ENCODE measurements around the gene GLI3.

DNA sequence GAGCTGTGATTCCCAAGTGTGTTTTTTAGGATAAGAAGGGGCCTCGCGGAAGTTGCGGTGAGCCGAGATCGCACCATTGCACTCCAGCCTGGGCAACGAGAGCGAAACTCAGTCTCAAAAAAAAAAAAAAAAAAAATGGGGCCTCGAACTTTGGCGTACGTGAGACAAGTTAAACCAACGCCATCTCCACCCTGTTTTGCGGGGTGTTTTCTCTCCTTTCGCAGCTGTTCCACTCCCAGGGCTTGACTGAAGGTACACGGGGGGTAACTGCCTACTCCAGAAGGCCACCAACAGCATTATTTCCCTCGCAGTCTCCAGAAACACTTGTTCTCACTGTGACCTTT is 1.1 kb upstream of the CDK13 start:
- RAMPAGE, long total RNA, result no peak
- RRBS, result no CpG with 5 or more reads among the region's 15 CpGs

DNA sequence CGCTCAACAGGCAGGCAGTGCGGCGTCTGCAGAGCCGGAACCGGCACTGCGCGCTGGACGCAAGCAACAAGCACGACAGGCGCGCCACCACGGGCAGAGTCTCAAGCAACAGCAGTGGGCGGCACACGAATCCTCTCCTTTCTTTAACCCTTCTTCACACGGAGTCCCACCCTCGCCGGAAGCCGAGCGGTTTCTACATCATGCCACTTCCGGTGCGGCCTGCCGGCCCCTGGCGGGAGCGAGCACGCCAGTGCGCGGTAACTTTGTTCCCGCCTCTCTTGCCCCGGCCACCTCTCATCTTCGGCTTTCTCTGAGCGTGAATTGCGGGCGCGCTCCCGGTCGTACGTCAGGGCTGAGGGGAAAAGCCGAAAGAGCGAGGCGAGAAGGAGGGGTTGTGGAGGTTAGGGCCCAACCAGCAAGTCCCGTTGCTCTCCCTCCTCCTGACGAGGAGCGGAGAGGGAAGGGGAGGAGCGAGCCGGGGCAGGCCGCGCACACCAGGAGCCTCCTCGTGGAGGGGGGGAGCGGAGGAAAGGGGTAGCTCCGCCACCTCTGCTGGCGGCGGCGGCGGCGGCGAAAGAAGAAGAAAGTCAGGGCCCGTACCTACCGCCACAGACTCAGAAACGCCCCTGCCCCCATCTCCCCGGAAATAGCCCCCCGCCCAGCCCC is 619 bp upstream of the CDK13 start:
- RAMPAGE, long total RNA, result no peak
- RRBS, result 2% methylated on average over 16 of the region's 61 CpGs

DNA sequence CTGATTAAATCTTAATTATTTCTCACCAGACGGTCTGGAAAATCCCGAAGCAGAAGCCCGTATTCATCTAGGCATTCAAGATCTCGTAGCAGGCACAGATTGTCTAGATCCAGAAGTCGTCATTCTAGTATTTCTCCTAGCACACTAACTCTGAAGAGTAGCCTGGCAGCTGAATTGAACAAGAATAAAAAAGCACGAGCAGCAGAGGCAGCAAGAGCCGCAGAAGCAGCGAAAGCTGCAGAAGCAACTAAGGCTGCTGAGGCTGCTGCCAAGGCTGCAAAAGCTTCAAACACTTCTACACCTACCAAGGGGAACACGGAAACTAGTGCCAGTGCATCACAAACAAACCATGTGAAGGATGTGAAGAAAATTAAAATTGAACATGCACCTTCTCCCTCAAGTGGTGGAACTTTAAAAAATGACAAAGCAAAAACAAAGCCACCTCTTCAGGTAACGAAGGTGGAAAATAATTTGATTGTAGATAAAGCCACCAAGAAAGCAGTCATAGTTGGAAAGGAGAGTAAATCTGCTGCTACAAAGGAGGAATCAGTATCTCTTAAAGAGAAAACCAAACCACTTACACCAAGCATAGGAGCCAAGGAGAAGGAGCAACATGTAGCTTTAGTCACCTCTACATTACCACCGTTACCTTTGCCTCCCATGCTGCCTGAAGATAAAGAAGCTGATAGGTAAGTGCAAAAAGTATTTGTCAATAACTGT is 37.7 kb downstream of the CDK13 start:
- RAMPAGE, long total RNA, result no peak
- RRBS, result no CpG with 5 or more reads among the region's 11 CpGs

DNA sequence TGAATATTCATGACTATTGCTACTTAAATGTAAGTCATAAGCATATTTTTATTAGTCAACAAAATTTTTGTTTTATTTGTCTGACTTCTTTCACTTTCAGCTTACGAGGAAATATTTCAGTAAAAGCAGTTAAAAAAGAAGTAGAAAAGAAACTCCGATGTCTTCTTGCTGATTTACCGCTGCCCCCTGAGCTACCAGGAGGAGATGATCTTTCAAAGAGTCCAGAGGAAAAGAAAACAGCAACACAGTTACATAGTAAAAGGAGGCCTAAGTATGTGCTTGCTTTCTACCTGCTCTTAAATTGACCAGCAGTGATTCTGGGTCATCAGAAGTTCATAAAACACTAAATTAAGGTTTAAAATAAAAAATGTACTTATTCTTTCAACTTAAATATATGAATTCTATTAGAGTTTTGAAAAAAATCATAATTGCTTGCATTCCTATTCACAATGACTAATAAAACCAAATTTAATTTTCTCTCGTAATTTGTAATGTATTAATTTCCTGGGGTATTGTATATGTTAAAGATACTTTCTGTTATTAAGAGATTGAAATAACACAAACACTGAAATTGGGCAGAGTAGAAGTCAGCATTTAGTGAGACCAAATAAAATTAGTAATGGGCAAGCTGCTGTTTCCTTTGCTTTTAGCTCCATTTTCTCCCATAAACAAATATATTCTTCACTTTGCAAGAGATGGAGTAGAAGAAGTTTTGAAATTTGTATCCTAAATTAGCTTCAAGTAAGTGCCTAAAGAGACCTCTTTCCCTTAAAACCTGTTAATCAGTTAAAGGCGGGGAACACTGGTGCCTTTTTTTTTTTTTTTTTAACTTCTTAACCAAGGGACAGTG is 47.6 kb downstream of the CDK13 start:
- RAMPAGE, long total RNA, result no peak
- RRBS, result no CpG with 5 or more reads among the region's 5 CpGs

GRCh38 chr7:40087963-40088312 is 46.5 kb downstream of the MPLKIP start:
- RAMPAGE, long total RNA, result no peak
- RRBS, result no CpG with 5 or more reads among the region's 1 CpG

GRCh38 chr7:40133757-40134132 is 677 bp downstream of the MPLKIP start:
- RAMPAGE, long total RNA, result no peak
- RRBS, result no CpG with 5 or more reads among the region's 10 CpGs

- RAMPAGE, long total RNA, result no peak
- RRBS, result no CpG with 5 or more reads among the region's 27 CpGs
Observed at GRCh38 chr7:41689184-41690436, 13.3 kb downstream of the INHBA start.

- RAMPAGE, long total RNA, result no peak
- RRBS, result no CpG with 5 or more reads among the region's 3 CpGs
Observed at GRCh38 chr7:41731959-41732424, 29.1 kb upstream of the INHBA start.

GRCh38 chr7:42231704-42232746 is 5.0 kb downstream of the GLI3 start:
- RAMPAGE, long total RNA, result no peak
- RRBS, result no CpG with 5 or more reads among the region's 5 CpGs

DNA sequence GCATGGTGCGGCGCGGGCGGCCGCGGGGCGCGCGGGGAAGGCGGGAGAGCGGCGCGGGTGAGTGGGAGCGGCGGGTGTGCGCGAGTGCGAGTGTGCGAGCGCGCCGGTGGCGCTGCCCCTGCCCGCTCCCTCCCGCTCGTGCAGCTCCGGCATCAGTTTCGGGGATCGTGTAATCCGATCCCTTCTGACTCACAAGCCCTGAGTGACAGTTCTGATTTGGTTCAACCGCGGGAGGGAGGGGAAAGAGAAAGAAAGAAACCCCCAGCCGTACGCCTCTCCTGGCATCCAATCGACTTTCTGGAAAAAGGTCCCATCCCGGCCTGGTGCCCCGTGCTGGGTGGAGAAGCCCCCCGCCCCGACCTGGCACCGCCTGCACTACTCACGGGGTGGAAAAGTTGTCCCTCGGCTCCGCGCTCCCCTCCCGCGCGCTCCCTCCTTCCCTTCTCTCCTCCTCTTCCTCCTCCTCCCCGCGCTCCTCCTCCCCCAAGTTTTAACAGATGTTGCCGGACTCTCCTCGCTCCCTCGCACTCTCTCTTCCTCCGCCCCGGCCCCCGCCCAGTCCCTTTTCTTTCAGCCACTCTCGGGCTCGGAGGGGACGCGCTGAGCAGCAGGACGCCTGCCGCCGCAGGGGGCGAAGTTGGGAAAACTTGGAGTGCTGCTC is at the start of gene GLI3:
GLI3 (minus strand) TSS at position 94 of the 661 bp plus-strand sequence.
- RAMPAGE, long total RNA, result no peak
- RRBS, result 6% methylated on average over 11 of the region's 63 CpGs

DNA sequence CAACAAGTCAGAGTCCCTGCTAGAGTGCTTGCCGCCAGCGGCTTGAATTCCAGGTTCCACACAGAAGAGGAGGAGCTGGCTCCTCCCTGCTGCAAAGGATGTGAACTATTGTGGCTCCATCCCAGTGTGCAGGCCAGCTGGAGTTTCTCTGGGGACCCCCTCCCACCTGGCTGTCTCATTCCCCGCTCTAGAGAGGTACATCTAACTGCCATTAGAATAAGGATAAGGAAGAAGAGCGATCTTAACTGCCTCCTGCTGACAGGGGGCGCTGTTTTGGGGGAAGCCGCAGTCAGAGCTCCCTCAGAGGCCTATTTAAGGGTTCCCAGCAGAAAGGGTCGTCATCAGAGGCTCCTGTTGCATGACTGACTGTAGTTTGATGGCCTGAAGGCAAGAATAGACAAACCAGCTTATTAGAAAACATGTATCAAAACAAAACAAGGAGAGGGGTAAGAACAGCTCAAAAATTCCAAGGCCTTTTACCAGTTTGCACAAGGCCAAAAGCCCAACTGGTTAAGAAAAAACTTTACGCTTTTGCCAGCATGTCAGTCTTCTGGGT is 40.8 kb upstream of the HECW1 start:
- RAMPAGE, long total RNA, result no peak
- RRBS, result no CpG with 5 or more reads among the region's 8 CpGs

- RAMPAGE, long total RNA, result no peak
- RRBS, result no CpG with 5 or more reads among the region's 3 CpGs
Observed at GRCh38 chr7:43617391-43618085, 34.6 kb downstream of the STK17A start.

DNA sequence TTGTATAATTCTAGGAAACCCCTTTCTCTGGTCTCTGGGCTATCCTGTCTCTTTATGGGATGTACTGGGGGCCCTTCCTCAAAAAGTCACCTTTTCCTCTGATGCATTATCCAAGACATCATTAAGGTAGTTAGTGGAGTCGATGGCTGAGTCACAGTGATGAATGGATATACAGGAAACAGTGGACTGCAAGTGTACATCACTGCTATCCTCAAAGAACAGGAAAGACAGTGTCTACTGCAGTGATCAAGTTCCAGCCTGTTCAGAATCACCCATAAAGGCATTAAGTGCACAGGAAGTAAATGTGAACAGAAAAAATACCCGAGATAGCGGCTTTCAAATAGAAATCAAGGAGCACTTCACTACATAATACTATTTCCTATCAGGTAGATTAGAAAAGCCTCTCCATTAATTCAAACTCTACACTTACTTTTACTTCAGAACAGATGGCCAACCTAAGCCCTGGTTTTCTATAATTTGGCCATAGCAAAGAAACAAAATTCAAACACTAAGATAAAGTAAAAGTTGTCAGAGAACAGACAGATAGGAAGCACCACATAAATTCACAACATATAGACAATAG is 54.6 kb downstream of the STK17A start:
- RAMPAGE, long total RNA, result no peak
- RRBS, result no CpG with 5 or more reads among the region's 3 CpGs

- RAMPAGE, long total RNA, result no peak
- RRBS, result no CpG with 5 or more reads among the region's 13 CpGs
Observed at GRCh38 chr7:43669252-43669783, 60.0 kb downstream of the COA1 start.

DNA sequence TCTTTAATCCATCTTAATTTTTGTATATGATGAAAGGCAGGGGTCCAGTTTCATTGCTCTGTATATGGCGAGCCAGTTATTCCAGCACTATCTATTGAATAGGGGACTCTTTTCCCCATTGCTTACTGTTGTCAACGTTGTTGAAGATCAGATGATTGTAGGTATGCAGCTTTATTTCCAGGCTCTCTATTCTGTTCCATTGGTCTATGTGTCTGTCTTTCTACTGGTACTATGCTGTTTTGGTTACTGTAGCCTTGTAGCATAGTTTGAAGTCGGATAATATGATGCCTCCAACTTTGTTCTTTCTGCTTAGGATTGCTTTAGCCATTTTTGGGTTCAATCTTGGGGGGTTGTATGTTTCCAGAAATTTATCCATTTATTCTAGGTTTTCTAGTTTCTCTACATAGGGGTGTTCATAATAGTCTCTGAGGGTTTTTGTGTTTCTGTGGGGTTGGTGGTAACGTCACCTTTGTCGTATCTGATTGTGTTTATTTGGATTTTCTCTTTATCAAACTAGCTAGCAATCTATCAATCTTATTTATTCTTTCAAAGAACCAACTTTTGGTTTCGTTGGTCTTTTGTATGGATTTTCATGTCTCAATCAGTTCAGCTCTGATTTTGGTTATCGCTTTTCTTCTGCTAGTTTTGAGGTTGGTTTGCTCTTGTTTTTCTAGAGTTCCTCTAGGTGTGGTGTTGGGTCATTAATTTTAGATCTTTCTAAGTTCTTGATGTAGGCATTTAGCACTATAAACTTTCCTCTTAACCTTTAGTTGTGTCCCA is 26.9 kb downstream of the COA1 start:
- RAMPAGE, long total RNA, result no peak
- RRBS, result no CpG with 5 or more reads among the region's 7 CpGs

DNA sequence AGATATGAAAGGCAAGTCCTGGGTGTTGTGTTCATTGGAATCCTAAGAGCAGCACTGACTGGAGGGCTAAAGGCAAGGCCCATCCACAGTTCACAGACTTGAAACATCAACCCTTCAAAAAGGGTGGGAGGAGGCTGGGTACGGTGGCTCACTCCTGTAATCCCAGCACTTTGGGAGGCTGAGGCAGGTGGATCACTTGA is 5.1 kb upstream of the MRPS24 start:
- RAMPAGE, long total RNA, result no peak
- RRBS, result no CpG with 5 or more reads among the region's 1 CpG

DNA sequence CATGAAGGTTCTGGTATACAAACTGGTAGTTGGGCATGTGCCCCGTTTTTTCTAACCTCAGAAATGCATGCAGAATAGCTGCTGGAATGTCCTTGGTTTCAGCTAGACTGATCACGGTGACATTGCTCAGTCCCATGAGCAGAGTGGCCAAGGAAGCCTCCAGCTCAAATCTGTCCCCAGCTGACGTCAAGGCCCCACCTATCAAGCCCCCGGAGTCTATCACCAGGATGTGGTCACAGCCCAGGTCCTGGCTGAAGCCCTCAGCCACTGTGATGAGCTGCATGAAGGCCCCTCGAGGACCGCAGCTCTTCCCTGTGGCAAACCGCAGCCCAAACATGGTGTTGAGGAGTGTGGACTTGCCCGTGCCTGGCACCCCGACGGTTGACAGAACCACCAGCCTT is 7.7 kb upstream of the MRPS24 start:
- RAMPAGE, long total RNA, result no peak
- RRBS, result no CpG with 5 or more reads among the region's 10 CpGs

DNA sequence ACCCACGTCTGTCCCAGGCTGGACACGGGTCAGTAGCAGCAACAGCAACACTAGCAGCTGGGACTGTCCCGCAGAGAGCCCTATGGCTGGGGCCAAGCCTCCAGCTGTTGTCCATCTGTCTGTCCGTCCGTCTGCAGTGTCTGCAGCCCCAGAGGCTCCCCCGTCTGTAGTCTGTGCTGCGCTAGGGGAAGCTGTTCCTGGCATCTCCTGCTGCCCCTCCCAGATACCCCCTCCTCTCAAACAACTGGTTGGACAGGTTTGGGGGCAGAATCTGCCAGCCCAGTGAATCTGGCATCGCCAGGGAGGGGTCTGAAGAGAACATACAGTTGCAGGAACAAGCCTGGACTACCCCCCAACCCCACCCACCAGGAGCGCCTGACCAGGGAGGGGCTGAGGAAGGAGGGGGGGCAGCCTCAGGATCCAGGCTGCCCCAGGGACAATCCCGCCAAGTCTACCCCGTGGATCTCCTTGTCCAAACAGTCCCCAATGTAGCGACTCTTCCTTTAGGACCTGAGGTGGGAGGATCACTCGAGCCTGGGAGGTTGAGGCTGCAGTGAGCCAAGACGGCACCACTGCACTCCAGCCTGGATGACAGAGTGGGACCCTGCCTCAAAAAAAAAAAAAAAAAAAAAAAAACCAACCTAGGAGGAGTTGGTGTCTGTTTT is 7.5 kb upstream of the SPDYE1 start:
- RAMPAGE, long total RNA, result no peak
- RRBS, result no CpG with 5 or more reads among the region's 14 CpGs

GRCh38 chr7:44059166-44059924 is 6.0 kb downstream of the PGAM2 start:
- RAMPAGE, long total RNA, result no peak
- RRBS, result no CpG with 5 or more reads among the region's 13 CpGs

DNA sequence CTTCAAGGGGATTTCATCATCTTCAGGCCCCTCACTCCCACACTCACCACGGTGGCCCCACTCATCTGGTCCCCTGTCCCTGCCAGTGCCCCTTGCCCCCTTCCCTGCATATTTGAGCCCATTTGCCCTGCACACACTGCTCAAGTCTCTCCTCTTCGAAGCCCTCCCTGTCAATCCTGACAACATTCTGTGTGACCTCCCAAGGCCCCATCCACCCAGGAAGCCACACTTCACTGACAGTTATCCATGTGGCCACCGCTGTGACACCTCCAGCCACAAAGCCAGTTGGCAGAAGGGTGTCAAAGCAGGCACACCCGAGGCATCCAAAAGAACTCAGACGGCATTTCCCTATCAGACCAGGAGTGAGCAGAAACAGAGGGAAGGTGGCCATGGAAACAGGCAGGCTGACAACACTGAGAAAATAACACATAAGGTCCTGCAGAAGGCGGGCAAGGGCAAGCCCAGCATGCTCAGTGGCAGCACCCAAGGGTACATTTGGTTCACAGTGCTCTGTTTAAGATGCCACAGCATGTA is 4.6 kb downstream of the POLM start:
- RAMPAGE, long total RNA, result no peak
- RRBS, result no CpG with 5 or more reads among the region's 6 CpGs